Aorta (tissue), 1 donor: ENCODE measurements around a stretch of chr2.

DNA sequence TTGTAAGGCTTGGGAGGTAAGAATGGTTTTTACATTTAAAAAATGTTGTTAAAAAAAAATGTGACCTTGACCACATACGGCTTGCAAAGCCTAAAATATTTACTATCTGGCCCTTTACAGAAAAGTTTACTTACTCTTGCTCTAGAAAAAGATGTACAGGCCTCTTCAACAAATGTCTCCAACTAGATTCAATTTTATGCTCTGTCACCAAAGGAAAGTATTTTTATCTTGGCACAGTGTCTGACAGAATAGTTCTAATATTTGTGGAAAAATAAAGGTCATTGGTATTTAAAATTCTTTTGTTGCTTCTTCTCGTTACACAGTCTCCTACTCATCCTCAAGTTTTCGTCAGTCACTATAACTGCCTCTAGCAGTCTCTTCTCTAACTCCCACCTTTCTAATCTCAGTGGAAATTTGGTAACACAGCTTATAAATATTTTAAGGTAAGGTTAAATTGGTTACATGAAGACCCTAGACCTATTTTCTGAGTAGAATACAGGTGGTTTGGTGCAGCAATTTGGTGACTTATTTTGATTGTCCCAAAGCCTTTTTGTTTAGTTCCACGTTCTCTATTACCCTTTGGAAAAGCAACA is 1.4 kb downstream of the RBKS start:
- PRO-cap, result no peak

- PRO-cap, result no peak
These were observed 64.4 kb downstream of the BABAM2 start for GRCh38 chr2:27954788-27955478.

GRCh38 chr2:28378651-28378845 is 14.1 kb upstream of the FOSL2 start:
- PRO-cap, result no peak

- PRO-cap, result no peak
These were observed 13.6 kb upstream of the FOSL2 start for GRCh38 chr2:28379005-28379569.

DNA sequence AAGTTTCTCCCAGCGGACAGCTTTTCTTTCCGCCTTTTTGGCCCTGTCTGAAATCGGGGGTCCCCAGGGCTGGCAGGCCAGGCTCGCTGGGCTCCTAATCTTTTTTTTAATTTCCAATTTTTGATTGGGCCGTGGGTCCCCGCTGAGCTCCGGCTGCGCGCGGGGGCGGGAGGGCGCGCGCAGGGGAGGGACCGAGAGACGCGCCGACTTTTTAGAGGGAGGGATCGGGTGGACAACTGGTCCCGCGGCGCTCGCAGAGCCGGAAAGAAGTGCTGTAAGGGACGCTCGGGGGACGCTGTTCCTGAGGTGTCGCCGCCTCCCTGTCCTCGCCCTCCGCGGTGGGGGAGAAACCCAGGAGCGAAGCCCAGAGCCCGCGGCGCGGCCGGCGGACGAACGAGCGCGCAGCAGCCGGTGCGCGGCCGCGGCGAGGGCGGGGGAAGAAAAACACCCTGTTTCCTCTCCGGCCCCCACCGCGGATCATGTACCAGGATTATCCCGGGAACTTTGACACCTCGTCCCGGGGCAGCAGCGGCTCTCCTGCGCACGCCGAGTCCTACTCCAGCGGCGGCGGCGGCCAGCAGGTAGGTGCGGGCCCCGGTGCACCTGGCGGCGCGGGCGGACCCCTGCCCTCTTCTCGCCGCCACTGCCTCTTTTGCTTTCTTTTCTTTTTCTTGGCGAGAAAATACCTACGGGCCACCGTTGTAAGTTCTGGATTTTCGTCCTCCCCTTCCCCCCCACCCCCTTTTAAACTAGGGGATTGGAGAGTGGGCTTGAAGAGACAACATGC is 777 bp downstream of the FOSL2 start:
- PRO-cap, result bidirectional peak, plus-strand start at position 239 of the sequence, minus-strand start outside the sequence; bidirectional peak, plus-strand start at position 367 of the sequence, minus-strand start at position 340 of the sequence

DNA sequence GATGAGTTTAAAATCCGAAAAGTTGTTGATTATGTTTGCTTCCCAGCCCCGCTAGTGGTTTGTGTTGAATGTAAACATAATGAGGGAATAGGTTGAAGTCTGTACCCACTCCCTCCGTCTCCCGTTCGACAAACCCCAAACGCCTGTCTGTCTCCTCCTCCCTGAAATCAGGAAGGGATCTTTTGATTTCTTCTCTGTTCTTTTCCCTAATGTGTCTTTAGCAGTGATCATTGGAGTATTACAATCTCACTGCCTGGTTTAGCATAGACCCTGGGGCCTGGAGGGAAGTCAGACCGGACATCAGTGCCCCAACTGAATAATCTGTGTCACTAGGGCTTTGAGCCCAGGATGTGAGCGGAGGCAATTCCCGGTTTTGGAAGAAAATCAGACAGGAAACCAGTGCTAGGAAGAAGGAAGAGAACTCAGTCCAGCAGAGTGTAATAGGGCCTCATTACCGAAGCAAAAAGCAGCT is 2.5 kb downstream of the FOSL2 start:
- PRO-cap, result bidirectional peak, plus-strand start at position 399 of the sequence, minus-strand start at position 123 of the sequence

- PRO-cap, result no peak
These were observed 4.3 kb downstream of the FOSL2 start for GRCh38 chr2:28397065-28397273.

- PRO-cap, result no peak
These were observed 46.2 kb upstream of the PLB1 start for GRCh38 chr2:28449381-28450343.

GRCh38 chr2:28662510-28663301 is 88.9 kb upstream of the PPP1CB start:
- PRO-cap, result unidirectional peak, plus-strand start at chr2:28662839

DNA sequence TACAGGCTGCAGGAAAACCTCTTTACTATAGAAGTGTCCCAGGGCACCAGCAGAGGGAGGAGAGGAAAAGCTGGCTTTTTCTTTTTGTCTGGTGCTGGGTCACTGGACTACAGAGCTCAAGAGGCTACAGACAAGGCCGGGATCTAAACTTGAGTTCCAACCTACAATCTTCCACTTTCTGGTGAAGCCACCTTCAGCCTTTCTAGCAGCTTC is 88.2 kb upstream of the PPP1CB start:
- PRO-cap, result no peak

DNA sequence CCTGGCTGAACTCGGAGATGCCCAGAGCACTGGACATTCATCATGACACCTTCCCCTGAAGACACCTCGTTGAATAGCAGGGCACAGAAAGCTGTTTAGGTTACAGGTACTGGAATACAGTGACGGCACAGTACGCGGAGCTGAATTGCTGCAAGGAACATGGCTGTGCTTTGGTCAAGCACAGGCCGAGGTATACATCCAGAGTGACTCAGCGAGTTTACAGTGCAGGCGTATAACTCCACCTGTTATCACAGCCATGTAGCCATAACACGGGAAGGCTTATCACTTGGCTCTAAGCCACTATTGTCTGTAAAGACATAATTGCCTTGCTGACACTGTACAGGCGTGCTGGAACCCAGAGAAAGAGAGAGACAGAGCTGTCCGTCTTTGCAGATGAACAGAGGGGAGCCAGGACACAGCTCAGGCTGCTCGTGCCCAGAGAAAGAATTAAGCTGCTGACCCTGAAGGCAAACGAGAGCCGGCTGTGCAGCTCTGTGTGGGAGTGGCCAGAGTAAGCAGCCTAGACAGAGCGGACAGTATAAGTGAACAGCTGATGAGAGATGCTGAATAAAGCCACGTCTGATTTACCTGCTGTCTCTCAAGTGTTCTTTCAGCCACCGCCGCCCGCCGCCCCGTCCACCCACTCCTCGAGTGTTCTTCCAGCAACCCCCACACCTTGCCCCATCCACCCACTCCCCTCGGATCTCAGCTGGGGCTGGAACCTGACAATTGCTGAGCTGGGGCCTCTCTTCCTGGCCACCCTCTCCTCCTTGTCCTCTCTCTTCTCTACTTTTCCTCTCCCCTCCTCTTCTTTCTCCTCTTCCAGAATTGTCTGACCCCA is 87.3 kb upstream of the PPP1CB start:
- PRO-cap, result no peak

- PRO-cap, result bidirectional peak, plus-strand start at chr2:28752515, minus-strand start at chr2:28752548
These were observed 629 bp downstream of the PPP1CB start for GRCh38 chr2:28752199-28752719.

DNA sequence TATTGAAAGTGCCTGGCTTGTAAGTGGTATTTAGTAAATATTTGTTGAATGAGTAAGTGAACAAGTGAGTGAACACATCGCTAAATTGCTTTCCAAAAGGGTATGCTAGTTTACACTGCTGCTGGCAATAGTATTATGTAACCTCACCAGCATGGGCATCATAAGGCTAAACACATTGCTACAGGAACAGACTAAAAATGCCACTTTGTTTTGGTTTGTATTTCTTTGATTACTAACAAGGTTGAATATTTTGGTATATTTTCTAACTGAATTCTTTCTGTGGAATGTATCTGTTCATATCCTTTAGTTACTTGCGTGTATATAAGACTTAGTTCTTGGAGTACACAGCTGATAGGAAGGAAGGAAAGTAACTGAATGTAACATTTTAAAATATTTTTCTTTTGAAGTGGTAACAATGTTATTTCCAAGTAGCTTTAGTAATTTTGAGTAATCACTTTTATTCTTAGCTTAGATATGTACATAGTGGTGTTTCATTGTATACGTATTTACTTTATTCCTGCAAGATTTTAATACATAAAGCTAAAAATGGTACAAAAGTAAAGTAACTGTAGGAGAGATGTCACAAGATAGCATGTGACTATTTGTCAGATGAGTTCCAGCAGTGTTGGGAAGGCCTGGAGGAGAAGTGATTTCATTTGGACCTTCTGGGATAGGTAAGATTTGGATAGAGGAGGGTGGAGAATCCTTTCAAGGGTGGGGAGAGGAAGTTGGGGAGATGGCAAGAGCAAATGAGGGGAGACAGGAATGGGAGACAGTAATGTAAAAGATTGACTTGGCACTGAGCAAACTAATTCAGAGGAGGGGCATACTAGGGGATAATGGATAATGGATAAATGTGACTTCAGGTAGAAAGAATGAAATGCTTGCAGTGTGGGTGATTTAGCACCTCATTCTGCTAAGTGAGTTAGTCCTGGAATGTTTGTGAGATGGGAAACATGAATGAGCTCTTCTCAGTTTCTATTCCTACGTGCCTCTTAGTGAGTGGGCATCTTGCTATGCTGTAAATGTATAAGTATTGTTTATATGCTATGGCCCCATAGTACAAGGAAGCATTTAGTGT is 10.3 kb downstream of the WDR43 start:
- PRO-cap, result no peak

- PRO-cap, result no peak
These were observed 17.8 kb upstream of the CLIP4 start for GRCh38 chr2:29097309-29097939.

DNA sequence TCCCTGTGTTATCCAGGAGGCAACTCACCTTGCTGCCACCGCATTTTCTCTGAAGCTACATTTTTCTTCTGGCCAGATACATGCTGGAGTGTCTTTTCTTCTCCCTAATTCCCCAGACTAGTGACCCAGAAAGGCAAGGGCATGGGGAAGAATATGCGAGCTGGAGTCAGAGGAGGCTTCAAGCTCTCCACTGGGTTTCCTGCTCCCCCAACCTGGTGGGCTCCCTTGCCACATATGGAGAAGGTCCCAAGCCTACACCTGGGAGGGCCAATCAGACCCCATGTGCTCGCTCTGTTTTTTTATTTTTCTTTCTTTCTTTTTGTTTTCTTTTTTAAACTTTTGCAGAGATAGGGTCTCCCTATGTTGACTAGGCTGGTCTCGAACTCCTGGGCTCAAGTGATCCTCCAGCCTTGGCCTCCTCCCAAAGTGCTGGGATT is 22.7 kb downstream of the YPEL5 start:
- PRO-cap, result no peak

GRCh38 chr2:30225015-30225901 is 6.1 kb upstream of the LBH start:
- PRO-cap, result unidirectional peak, plus-strand start at chr2:30225252

GRCh38 chr2:30284302-30284906 is 53.1 kb downstream of the LBH start:
- PRO-cap, result no peak

DNA sequence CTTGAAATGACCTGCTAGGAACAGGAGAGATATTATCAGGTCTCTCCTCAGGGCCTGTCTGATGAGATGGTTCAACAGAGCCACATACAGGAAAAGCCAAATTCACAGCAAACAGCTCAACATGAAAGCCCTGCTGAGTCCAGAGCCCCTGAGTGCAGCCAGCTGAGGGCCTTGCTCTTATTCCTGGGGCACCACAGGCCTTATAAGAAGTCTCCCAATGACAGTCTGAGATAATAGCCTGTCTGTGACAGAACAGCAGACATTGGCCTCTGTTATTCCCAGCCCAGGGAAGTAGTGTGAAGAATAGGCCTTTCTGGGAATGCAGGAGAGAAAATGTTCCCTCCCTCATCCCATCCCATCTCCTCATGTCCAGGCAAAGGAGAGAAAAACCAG is 69.0 kb downstream of the LBH start:
- PRO-cap, result no peak

- PRO-cap, result no peak
These were observed 107.9 kb downstream of the LBH start for GRCh38 chr2:30339285-30339484.

DNA sequence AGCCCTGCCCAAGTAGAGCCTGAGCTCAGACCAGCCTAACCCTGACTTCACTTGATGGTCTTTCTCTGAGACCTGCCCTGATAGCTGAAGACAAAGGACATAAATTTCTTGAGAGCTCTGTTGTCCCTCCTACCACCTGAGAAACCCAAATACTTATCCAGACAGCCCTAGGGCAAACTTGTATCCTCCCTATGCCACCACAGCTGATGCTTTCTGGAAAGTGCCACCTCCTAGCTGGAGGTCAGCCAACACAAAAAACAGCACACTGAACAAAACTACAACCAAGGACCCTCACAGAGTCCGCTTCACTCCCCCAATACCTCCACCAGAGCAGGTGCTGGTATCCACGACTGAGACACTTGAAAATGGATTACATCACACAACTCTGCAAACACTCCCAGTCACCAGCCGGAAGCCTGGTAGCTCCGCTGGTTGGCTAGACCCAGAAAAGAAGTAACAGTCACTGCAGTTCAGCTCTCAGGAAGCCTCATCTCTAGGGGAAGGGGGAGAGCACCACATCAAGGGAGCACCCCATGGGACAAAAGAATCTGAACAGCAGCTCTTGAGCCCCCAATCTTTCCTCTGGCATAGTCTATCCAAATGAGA is 175.3 kb downstream of the LCLAT1 start:
- PRO-cap, result no peak